Umbilical cord (tissue), 2 donors: Measurements from ENCODE around the gene TBP.

DNA sequence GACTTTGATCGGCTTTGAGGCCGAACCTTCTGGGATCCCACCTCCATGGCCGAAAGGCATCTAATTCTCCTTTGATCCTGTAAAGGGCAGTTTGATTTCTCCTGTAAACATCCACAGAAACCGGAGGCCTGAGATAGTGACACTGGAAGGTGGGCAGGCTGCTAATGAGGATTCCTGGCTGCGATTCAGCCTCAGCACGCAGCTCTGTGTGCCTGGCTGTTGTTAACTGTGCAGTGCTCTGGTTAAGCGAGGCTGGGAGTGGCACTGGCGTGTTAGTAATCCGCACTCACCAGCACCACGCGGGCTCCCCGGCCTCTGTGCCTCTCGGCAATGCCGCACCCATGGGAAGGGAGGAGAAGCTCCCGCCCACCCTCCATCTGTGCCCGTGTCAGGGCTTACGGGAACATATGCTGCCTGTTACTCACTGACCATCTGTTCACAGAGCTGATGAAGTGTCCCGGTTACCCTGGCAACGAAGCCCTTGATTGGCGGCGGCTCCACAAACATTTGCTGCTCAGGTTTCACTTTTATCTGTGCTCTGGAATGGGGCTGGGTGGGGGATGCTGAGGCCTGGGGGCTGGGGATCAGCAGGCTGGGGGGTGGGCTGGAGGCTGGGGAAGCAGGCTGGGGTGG is 114.8 kb downstream of the PSMB1 start:
- RAMPAGE, long total RNA, result no peak

GRCh38 chr6:170504320-170504767 is 48.8 kb downstream of the PSMB1 start:
- RAMPAGE, long total RNA, result no peak

DNA sequence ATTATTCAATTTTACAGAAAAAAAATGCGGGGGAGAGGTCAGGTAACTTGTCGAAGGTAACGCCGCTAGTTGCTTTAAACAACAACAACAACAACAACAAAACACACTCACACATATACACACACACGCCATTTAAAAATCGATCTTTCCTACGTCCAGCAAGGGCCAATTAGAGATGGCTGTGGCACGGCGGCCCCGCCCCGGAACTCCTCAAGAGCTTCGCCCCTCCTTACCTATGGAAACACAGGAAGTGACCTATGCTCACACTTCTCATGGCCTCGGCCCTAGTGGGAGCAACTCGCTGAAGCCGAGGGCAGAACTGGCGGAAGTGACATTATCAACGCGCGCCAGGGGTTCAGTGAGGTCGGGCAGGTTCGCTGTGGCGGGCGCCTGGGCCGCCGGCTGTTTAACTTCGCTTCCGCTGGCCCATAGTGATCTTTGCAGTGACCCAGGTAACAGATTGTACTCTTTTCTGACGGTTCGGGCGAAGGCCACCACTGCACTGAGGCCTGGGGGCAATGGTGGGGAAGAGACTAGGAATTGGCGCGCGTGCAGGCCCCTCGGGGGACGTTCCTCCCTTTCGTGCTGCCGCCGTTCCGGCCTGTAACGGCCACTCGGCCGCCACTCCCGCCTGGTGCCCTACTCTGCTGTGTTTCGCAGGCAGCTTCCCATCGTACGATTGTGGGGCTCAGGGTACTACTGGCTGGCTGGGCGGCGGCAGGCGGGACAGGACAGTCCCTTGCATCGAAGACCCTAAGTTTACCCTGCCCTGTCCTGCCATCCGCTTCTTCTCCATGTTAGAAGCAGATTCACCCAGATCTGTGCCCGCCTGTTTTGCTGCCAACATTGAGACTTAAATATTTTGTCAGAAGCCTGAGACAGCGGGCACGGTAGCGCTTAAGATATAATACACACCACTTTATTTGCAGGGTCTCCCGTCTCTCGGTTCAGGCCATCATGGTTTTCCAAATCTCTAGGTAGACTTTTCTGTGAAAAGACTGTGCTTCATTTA is at the start of gene TBP:
TSS of gene TBP (plus strand) at position 358 of the 1,012 bp plus-strand sequence.
- RAMPAGE, long total RNA, result no peak

- RAMPAGE, long total RNA, result no peak
Measured at GRCh38 chr6:170576501-170577443, 7.7 kb downstream of the PDCD2 start.